Measurements from ENCODE around the gene CHKA.

- RRBS = 76% methylated on average over 4 of the region's 20 CpGs
These were observed 3.8 kb downstream of the ACY3 start for GRCh38 chr11:67646705-67647061.

DNA sequence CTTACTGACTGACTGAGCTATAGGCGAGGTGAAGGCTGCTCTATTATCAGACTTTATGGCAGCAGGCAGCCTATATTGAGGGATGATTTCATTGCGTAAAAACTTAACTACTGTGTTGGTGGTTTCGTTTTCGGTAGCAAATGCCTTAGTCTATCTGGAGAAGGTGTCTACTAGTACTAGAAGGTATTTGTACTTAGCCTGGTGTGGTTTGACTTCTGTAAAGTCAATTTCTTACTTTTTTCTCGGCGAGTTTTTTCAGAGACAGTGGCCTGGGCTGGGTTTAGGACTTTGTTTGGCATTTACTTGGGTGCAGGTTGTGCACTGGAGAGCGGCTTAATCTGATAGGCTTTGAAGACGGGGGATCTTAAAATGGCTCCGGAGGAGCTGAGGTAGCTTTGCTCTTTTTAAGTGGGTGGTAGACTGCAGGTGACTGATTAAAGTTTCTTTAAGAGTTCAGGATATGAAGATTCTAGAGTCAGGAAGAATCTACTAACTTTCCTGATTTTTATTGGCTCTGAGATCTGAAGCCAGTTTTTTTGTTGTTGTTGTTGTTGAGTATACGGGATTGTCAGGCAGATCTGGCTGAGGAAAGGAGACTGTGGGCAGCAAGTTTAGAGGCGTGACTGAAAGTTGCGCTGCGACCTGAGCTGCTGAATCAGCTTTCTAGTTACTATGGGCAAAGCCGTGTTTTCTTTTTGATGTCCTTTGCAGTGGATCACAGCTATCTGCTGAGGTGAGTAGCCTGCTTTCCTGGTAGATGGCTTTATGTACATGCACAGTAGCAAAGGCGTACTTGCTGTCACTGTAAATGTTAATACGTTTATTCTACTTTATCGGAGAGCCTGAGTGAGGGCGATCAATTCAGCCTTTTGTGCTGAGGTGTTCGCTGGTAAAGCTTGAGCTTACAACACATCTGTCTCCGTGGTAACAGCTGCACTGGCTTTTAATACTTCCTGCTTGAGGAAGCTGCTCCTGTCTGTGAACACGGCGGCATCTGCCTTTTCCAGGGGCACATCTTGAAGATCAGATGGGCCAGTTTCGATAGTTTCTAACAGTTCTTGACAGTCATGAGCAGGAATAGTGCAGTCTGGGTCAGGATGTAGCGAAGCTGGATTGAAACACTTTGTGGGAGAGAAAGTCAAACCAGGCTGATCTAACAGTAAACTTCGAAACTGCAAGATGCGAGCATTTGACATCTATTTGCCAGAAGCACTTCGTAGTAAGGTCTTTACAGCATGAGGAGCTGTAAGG, 119.2 kb downstream of the UNC93B1 start:
- RRBS = no CpG with 5 or more reads among the region's 27 CpGs

GRCh38 chr11:68011124-68011501, 986 bp downstream of the ALDH3B1 start:
- RRBS = 62% methylated on average over 5 of the region's 9 CpGs

DNA sequence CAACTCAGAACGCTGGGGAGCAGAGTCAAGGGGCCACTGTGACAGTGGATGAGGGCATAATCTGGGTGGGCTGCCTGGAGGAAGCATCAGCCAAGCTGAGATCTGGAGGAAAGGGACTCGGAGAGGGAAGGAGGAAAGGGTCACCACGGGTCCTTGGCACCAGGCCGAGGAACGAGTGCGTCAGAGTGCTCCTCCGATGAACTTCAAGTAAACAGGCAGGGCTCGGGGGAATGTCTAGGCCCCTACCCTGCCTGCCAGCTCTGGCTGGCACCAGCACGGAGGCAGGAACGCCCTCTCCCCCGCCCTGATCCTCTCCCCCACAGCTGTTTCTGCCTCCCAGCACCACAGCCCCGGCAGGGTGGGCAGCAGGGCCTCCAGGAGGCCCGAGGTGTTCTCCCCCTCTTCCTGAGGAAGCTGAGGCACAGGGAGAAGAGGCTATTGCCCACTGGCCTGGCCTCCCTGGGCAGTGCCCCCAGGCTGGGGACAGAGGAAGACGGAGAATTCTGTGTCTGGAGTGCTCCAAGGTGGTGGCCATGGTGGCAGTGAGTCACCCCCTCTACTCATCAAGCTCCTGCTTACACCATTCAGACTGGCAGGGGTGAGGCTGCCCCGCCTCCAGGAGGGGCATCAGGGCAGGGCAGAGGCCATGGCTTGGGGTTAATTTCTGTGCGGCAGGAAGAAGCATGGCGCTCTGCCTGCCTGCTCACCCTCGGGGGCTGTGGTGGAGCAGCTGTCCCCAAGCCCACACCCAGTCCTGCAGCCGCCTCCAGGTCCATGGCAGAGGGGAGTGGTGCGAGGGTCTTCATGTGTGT, 4.3 kb downstream of the ALDH3B1 start:
- RRBS = 9% methylated on average over 1 of the region's 20 CpGs

DNA sequence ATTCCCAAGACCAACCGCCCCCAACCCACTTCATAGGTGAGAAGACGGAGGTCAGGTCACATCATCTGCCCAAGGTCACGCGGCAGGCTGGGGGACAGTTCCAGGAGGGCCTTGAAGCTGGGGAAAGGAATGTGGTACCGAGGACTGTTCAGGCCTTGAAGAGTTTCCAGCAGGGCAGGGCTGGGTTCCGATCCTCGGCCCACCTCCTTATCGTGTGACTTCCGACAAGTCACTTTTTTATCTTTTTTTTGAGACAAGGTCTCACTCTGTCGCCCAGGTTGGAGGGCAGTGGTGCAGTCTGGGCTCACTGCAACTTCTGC, 594 bp downstream of the NDUFS8 start:
- RRBS = no CpG with 5 or more reads among the region's 10 CpGs

- RRBS = no CpG with 5 or more reads among the region's 18 CpGs
These were observed 1.8 kb upstream of the TCIRG1 start for GRCh38 chr11:68036662-68037701.

DNA sequence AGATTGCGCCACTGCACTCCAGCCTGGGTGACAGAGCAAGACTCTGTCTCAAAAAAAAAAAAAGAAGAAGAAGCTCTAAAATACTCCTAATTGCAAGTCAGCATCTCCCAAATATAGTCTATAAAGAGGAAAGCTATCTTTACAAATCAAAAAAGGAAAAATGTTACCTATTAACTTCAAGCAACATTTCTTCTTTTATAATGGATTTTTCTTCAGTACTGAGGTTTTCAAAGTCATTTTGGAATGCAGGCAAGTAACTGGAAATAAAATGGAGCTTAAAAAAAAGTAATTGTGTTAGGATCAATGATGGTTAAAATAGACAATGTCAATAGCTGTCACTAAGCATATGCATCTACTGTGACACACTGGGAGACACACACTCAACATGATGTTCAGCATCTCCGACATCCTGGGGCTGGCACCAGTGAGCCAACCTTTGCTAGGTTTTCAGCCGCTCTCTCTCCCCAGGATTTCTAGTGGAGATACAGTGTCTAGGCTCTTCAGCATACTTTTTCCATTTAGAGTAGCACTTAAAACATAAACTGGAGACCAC, 25.6 kb downstream of the TCIRG1 start:
- RRBS = no CpG with 5 or more reads among the region's 3 CpGs

GRCh38 chr11:68075544-68075926, 36.7 kb downstream of the TCIRG1 start:
- RRBS = no CpG with 5 or more reads among the region's 3 CpGs

DNA sequence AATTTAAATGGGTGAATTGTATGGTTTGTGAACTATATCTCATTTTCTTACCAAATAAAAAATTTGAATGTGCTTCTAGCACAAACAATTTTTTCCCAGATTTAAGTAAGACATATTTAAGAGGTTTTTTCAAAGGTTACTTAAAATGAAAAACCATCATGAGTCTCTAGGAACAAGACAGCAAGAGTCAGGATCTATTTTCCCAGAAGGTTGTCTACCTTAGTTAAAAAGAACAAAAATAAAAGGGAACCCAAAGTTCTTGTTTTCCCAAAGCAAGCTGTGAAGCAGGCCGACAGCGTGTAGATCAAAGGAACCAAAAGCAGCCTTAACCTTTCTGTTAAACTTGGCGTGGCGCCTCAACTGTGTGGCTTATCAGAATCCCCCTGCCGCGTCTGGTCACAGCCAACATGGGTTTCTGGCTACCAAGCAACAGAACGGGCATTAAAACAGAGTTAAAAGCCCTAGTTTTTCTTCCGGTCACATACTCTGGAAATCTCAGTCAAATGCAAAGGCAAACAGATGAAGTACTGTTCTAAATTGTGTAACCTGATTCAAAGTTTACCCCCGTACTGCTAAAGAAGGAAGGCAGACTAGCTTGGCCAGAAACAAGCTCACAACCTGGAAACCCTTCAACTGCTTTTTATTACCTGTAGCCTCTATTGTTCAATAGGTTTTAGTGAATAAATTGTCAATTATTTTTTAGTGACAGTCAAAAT, 21.7 kb downstream of the CHKA start:
- RRBS = no CpG with 5 or more reads among the region's 9 CpGs

DNA sequence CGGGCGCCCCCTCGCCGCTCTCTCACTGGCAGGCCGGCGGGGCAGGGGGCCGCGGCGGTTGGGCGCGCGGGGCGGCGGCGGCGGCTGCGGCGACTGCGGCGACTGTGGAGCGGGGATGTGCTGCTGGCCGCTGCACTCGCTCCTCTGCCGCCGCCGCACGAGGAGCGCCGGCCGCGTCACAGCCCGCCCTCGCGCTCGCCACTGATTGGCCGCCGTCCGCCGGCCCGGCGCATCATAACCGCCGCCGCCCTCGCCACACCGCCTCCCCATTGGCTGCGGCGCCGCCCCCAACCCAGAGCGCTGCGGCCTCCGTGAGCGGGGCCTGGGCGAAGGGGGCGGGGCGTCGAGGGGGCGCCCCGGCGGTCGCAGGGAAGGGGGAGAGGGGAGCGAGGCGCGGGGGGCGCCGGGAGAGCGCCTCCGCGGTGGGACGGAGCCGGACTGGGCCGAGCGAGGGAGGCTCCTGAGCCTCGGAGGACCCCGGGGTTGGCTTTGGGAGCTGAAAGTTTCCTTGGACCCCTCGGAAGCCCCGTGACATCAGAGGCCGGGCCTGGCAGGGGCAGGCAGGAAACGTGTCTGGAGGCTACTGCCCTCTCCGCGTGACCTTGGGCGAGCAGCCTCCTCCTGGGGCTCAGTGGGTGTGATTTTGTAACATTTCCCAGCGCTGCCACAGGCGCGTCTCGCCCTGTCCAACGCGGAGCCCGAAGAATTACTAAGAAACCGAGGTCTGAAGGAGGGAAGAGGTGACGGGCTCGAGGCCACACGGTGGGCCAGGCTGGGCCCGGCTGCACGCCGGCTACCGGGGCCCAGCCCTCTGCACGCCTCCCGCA, at the start of gene CHKA:
TSS of gene CHKA (minus strand) at position 146 of the 827 bp plus-strand sequence.
- RRBS = 2% methylated on average over 23 of the region's 99 CpGs

DNA sequence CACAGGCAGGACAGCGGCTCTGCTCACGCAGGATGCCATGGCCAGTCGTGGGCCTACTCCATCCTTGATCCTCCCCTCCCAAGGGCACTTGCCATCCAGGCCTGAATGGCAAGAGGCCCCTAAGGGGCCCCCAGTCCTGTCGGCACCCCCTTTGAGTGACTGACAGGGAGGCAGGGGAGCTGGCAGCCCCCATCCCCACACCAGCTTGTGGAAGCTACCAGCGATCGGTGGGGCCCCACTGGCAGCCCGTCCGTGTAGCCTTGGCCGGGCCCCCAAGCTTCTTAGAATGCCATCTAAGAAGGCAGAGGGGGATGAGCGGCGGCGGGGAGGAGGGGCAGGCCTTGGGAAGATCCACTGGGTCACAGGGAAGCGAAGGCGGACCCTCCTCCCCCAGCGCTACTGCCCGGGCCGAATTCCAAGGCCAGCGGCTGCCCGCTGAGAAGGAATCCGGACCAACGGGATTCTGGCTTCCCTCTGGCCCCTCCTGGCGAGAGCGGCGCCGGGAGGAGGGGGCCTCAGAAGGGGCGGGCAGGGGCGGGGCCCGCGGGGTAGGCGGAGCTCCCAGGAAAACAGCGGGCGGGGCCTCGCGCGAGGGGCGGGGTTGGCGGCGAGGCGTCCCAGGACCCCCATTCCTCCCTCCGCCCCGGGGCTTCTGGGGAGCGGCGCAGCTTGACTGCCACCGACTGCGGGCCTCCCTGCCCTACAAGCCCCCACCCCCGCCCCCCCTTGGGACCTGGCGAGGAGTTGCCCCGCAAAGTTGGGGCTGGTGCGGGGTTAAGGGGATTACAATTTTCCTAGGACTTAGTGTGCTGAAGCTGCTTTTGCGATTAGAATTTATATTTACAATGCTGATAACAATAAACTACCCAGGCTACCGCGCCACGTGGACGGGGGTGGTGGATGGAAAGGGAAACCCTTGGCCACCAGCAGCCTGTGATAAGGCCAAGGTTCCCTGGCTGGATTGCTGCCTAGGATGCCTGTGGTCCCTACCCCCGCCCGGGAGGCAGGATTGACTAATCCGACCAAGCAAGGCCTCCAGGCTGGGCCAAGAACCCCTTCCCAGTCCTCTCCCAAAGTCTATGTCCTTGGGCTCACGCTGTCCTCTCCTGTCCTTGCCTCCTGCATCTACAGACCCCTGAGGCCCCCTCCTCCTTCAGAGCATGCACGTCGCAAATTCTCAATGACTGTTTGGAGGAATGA, 7.2 kb upstream of the CHKA start:
- RRBS = 4% methylated on average over 11 of the region's 60 CpGs

DNA sequence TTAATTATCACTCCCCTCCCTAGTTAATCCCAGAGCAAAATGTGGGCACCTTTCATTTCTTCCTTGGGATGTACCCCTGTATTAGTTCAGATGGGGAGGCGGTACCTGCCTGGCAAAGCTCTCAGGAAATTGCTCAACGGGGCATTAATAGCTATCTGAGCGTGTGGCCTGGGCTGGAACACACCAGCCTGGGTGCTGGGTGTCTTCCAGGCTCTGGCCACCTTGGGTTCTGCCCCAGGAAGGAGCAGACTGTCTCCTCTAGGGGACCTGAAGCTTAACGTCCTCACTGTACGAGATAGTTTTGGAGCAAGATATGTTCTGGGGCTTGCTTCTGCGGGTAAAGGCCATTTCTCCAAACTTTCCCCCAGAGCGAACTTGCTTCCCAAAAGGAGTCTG, 9.3 kb downstream of the LRP5 start:
- RRBS = no CpG with 5 or more reads among the region's 7 CpGs

DNA sequence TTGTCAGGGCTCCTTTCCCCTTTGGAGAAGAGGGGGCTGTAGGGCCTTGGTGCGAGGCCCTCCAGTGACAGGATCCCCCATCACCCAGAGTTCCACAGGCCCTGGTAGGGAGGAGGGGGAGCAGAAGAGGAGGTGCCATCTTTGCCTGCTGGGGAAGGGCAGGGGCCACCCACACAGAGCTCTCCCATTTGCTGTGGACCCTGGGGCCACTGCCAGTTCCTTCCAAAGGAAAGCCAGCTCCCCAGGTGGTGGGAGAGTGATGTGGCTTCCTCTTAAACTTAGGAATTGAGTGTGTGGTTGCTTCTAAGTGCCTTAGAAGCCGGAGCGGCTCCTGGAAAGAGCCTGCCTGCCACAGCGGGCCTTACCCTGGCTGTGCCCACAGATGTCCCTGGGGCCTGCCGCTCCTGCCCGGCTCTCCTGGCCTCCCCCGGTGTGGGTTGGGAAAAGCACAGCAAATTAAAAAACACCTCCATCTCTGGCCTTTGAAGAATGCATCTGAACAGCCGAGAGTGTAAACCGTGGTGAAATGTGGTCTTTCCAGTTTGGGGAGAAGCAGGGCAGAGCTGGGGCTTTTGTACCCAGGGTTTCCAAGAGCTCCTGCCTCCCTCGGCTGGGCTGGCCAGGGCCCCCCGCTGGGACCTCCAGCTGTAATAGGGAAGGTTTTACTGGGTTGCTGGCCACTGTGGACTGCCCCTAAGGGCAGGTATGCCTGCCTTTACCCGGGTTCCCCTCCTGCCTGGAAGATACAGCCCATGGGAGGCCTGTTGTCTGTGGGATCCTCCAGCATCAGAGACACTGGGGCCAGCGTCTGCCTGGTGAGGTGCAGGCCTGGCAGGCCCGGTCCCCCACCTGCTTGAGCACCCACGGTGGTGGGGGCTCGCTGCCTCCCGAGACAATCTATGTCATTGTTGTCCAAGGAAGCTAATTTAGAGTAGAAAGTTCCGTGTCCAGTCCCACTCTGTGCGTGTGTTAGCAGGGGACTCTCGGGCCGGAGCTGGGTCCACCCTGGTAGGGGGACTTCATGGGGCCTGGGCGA, 30.2 kb downstream of the LRP5 start:
- RRBS = 23% methylated on average over 4 of the region's 22 CpGs

GRCh38 chr11:68343610-68344477, 31.5 kb downstream of the LRP5 start:
- RRBS = no CpG with 5 or more reads among the region's 24 CpGs

DNA sequence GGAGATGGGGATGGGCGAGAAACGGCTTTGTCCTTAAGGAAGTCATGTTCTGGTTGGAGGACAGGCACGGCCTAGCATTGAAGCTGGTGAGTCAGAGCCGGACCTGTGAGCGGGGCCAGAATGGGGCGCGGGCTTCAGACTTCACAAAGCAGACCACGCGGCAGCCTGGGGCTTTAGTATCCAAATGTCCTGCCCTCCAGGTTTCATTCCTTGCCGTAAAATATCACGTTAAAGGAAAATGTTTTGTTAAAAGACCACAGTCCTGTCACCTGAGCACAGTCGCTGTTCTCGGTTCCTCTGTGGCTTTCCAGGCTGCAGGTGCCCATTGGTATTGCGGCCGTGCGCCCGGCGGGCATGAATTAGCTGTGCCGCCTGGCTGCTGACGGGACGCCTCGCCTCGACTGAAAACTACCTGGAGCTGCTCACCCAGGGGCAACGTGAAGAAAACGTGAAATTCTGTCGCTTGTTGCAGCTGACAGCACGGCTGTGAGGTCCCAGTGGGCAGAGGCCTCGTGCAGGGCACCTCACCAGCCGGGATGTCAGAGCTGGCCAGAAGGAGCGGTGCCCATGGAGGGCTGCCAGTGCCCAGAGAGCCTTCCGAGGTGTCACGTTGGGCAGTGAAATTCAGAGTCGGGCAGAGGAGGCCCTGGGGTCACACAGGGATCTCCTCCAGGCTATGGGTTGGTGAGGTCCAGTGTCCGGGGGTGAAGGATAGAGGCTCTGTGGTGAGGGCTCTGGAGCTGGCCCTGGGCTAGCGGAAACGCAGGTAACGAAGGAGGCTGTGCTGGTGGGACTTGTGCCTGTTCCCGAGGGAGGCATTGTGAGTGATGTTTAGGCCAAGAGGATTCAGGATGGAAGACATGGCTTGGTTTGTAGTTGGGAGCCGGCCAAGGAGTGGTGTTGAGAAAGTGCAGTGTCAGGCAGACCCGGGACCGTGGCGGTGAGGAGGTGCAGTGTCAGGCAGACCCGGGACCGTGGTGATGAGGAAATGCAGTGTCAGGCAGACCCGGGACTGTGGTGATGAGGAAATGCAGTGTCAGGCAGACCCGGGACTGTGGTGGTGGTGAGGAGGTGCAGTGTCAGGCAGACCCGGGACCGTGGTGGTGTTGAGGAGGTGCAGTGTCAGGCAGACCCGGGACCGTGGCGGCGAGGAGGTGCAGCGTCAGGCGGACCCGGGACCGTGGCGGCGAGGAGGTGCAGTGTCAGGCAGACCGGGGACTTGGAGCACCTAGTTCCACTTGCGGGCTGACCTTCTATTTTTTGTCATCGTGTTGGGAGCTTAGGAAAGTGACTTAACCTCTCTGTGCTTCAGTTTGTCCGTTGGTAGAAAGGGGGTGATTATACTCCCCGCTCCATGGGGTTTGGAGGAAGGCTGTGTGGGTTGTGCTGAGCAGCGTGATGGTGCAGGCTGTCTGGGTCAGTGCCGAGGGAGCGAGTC, 59.4 kb downstream of the LRP5 start:
- RRBS = 100% methylated on average over 4 of the region's 66 CpGs

DNA sequence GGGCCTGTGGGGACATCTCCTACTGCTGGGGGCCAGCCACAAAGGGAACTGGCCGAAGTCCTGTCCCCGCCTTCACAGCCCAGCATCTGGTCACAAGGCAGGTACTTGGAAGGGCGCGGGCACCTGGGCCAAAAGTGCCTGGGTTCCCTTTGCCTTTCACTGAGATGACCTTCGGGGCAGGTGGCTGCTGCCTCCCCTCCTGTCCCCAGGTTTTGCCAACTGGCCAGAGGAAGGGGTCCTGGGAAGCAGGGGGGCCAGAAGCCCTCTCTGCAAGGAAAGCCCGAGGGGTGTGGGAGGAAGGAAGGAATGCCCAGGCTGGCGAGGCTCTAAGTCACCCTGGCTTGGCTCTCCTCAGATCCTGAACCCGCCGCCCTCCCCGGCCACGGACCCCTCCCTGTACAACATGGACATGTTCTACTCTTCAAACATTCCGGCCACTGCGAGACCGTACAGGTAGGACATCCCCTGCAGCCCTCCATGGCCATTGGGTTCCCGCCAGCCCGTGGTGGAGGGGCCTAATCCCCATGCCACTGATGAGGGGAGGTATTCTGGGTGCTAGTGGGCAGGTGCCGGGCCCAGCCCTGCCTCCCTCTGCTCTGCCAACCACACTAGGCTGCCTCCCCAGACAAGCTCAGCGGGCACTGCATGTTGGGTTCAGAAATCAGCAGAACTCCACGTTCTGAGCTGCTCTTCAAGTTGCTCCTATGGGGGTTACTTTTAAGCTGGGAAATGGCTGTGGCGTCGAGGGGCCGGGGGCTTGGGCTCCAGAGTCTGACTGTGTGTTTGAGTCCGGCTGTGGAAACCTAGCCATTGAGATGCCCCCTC, 14.3 kb upstream of the PPP6R3 start:
- RRBS = no CpG with 5 or more reads among the region's 23 CpGs

- RRBS = no CpG with 5 or more reads among the region's 18 CpGs
These were observed 11.2 kb downstream of the PPP6R3 start for GRCh38 chr11:68471410-68472463.

- RRBS = no CpG with 5 or more reads among the region's 9 CpGs
These were observed 88.4 kb upstream of the GAL start for GRCh38 chr11:68595810-68596422.

- RRBS = 77% methylated on average over 13 of the region's 62 CpGs
These were observed 1.6 kb downstream of the TESMIN start for GRCh38 chr11:68749368-68750550.

GRCh38 chr11:68812320-68812939, 29.3 kb downstream of the CPT1A start:
- RRBS = 90% methylated on average over 5 of the region's 26 CpGs

All from brain (tissue), 1 donor.